ENCODE measurements around a stretch of chr7.

- PRO-cap = no peak
CAGE:
- cytosol, long polyA plus RNA = no peak
- long polyA plus RNA = no peak
- nucleus, long polyA plus RNA = no peak
Measured at GRCh38 chr7:139360673-139361281, 1.1 kb downstream of the LUC7L2 start.

- PRO-cap = no peak
CAGE:
- cytosol, long polyA plus RNA = no peak
- long polyA plus RNA = no peak
- nucleus, long polyA plus RNA = no peak
Measured at GRCh38 chr7:139402018-139402312, 42.3 kb downstream of the LUC7L2 start.

DNA sequence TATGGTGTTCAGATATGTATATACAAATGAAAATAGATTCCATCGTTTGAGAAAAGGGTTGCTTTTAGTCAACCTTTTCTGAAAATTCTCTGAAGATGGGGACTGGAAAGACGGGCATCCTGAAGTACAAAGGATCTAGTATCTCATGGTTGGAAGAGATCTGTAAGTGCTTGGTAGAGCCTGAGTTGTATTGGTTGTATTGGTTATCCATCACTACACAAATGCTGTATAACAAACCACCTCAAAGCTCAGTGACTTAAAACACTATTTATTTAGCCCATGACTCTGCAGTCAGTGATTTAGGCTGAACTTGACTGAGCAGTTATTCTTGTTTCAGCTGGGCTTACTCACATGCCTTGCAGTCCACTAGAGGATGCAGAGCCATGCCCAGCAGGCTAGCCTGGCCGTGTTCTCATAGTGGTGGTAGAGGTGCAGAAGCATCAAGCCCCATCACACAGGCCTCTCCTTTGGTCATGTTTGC lies 43.8 kb downstream of the LUC7L2 start:
- PRO-cap = no peak
CAGE:
- cytosol, long polyA plus RNA = no peak
- long polyA plus RNA = no peak
- nucleus, long polyA plus RNA = no peak

DNA sequence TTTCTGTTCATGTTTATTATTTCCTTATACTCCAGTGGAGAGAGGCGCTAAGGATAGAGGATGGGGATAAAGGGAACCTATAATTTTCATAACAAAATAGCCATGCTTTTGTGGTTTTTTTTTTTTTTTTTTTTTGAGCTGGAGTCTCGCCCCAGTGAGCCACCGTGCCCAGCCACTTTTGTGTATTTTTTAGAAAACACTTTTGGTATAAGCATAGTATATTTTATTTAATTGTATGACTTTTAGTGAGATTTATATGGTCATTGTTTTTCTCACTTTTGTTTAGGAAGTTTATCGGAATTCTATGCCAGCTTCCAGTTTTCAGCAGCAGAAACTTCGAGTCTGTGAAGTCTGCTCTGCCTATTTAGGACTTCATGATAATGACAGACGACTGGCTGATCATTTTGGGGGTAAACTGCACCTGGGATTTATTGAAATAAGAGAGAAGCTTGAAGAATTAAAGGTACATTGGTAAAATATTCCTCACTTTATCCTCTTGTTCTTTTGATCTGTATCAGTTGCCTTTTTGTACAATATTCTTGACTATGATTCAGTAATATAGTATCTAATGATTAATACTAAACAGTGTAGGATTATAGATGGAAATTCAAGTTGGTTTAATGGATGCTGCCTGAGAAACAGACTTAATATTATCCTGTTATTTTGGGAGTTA lies 47.3 kb downstream of the LUC7L2 start:
- PRO-cap = no peak
CAGE:
- cytosol, long polyA plus RNA = no peak
- long polyA plus RNA = no peak
- nucleus, long polyA plus RNA = start-site peak on the plus strand centred at position 415 of the sequence, 19 bp wide, 33 and 56 reads in 2 replicates

GRCh38 chr7:139542138-139542705 lies 18.7 kb downstream of the CLEC2L start:
- PRO-cap = no peak
CAGE:
- cytosol, long polyA plus RNA = no peak
- long polyA plus RNA = no peak
- nucleus, long polyA plus RNA = no peak

GRCh38 chr7:139600058-139600681 lies 76.7 kb downstream of the CLEC2L start:
- PRO-cap = no peak
CAGE:
- cytosol, long polyA plus RNA = no peak
- long polyA plus RNA = no peak
- nucleus, long polyA plus RNA = no peak

DNA sequence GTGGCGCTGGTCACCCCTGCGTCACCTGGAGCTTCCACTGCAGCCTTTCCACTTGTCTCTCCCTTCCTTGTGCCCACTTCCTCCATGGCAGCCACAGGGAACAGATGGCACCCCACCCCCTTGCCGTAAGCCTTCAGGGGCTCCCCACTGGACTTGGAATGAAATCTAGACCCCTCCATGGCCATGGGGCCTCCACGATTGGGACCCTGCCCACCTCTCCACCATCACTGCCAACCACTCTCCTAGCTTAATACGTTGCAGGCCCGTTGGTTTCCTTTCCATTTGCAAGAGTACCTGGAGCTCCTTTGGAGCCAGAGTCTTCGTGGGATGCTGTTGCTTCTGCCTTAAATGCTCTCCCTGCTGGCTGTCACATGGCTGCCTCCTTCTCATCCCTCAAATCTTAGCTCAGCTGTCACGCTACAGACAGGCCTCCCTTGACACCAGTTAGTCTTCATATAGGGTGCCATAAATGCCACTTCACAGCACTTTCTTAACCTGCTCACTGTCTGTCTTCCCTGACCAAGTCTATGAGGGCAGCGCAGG lies 113.7 kb downstream of the CLEC2L start:
- PRO-cap = no peak
CAGE:
- cytosol, long polyA plus RNA = no peak
- long polyA plus RNA = no peak
- nucleus, long polyA plus RNA = no peak

DNA sequence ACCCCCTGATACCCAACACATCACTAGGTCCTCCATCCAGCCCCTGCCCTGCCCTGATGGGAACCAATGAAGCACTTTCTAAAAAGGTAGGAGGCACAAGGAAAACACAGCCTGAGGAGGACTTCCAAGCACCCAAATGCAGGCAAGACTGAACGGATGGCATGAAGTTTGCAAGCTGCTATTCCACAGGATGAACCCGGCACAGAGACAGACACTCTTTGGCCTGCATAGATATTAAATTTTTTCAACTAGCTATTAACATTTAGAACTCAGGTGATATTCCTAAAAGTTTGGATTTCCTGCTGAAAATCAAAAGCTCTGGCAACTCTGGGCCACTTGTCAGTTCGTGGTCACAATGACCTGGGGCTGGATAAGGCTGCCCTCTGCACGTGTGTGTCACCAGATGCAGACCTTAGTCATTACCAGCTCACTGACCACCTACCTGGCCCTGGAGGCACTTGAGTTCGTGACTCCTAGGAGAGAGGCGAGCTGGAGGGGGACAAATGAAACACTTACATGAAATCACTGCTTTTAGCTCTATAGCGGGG lies 126.6 kb downstream of the HIPK2 start:
- PRO-cap = no peak
CAGE:
- cytosol, long polyA plus RNA = no peak
- long polyA plus RNA = no peak
- nucleus, long polyA plus RNA = no peak

- PRO-cap = no peak
CAGE:
- cytosol, long polyA plus RNA = no peak
- long polyA plus RNA = no peak
- nucleus, long polyA plus RNA = no peak
Measured at GRCh38 chr7:139655844-139656750, 121.7 kb downstream of the HIPK2 start.

DNA sequence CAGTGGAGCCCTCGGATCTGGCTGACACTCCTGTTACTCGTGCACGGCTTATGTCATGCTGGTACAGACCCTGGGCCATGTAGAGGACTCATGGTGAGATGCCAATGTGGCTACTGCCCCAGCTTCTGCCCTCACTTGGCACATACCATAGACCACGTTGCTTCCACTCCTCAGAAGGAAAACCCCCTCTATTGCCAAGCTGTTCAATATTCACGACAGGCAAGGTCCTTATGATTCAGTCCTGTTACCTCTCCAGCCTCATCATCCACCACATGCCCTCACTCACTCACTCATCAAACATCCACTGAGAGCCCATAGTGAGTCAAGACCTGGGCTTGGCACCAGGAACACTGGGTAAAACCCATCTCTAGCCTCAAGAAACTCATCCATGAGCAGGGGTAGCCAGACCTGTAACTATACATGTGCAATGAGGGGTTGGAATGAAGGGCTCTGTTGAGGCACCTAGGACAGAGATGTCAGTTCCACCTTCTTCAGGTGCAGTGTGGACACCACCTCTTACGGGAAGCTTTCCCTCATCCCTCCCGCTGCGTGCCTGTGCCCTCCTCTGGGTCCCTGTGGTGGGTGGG lies 95.7 kb downstream of the HIPK2 start:
- PRO-cap = no peak
CAGE:
- cytosol, long polyA plus RNA = no peak
- long polyA plus RNA = no peak
- nucleus, long polyA plus RNA = no peak

- PRO-cap = no peak
CAGE:
- cytosol, long polyA plus RNA = no peak
- long polyA plus RNA = no peak
- nucleus, long polyA plus RNA = no peak
Measured at GRCh38 chr7:139724938-139725604, 52.7 kb downstream of the HIPK2 start.

GRCh38 chr7:139830756-139831616 lies 1.9 kb downstream of the TBXAS1 start:
- PRO-cap = no peak
CAGE:
- cytosol, long polyA plus RNA = no peak
- long polyA plus RNA = no peak
- nucleus, long polyA plus RNA = no peak

DNA sequence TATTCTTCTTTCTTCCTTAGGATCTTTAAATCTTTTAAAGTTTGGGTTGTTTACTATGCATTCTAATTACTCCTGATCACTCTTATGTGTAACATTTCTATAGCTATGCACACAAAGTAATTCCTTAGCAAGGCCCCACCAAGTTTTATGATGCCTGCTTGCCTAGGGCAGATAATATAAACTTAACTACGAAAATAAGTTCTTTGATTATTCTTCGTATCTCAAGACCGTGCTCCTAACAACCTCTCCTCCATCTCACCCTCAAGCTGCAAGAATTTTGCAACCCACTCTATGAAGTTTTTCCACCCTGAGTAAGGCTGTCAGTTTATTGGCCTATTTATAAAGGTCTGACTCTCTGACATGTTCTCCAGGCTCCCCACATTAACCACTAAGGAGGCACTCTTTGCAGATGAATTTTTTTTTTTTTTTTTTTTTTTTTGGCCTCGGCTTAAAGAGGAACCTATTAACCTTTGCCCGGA lies 56.9 kb downstream of the TBXAS1 start:
- PRO-cap = no peak
CAGE:
- cytosol, long polyA plus RNA = no peak
- long polyA plus RNA = no peak
- nucleus, long polyA plus RNA = no peak

GRCh38 chr7:139918067-139919010 lies 89.3 kb downstream of the TBXAS1 start:
- PRO-cap = no peak
CAGE:
- cytosol, long polyA plus RNA = no peak
- long polyA plus RNA = no peak
- nucleus, long polyA plus RNA = no peak

- PRO-cap = no peak
CAGE:
- cytosol, long polyA plus RNA = no peak
- long polyA plus RNA = no peak
- nucleus, long polyA plus RNA = no peak
Measured at GRCh38 chr7:139984228-139985043, 78.3 kb downstream of the PARP12 start.

GRCh38 chr7:140025938-140026855 lies 36.6 kb downstream of the PARP12 start:
- PRO-cap = no peak
CAGE:
- cytosol, long polyA plus RNA = no peak
- long polyA plus RNA = no peak
- nucleus, long polyA plus RNA = no peak

GRCh38 chr7:140213664-140214709 lies 37.2 kb upstream of the KDM7A start:
- PRO-cap = no peak
CAGE:
- cytosol, long polyA plus RNA = no peak
- long polyA plus RNA = no peak
- nucleus, long polyA plus RNA = no peak

GRCh38 chr7:140229900-140230446 lies 53.2 kb upstream of the KDM7A start:
- PRO-cap = no peak
CAGE:
- cytosol, long polyA plus RNA = no peak
- long polyA plus RNA = no peak
- nucleus, long polyA plus RNA = no peak

DNA sequence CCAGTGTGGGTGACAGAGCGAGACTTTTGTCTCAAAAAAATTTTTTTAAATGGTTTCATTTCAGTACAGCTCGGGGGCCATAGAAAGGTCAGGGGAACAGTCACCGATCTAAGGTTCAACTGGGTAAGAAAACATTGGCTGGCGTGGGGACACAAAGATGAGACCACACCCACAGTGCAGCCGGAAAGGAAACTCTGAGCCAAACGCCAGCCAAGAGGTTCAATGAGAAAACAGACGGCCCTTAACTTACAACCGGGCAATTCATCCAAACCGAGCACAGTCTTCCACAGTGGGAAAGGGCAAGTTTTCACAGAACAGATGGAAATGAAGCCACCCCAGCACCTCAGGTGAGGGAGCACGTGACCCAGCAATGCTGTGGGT lies 65.1 kb downstream of the SLC37A3 start:
- PRO-cap = no peak
CAGE:
- cytosol, long polyA plus RNA = no peak
- long polyA plus RNA = no peak
- nucleus, long polyA plus RNA = no peak

GRCh38 chr7:140376324-140376736 lies 22.0 kb downstream of the SLC37A3 start:
- PRO-cap = no peak
CAGE:
- cytosol, long polyA plus RNA = no peak
- long polyA plus RNA = no peak
- nucleus, long polyA plus RNA = no peak